ENCODE measurements around a stretch of chr9.

- PRO-cap: no peak
These were observed 43.7 kb upstream of the NEK6 start for GRCh38 chr9:124214036-124214366.

GRCh38 chr9:124219176-124219509 lies 38.6 kb upstream of the NEK6 start:
- PRO-cap: no peak

- PRO-cap: no peak
These were observed 14.8 kb upstream of the NEK6 start for GRCh38 chr9:124242833-124243468.

DNA sequence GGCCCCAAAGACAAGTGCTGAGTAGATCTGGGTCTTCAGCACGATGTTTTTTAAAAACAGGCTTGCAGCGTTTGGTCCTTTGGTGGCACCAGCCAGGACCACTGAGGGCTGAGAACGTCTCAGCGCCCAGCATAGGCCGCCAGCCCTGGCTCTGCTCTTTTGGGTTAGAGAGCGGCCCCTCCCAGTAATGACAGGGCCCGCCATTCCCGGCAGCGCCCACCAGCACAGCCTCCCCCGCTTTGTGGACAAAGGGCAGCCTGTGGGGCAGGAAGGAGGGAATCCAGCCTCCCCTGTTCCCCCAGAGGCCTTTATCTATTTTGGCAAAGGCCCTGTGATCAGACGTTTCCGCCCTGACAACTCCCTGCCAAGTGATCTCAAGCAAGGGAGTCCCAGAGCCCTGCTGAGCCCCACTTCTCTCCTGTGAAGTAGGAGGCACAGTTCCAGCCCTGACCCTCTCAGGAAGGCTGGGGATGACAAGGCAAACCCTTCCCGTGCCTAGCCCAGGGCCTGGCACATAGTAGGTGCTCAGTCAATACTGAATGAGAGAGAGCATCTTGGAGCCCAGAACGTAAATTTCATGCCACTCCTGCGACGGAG lies 25.1 kb downstream of the NEK6 start:
- PRO-cap: bidirectional peak, plus-strand start at position 371 of the sequence, minus-strand start at position 241 of the sequence

DNA sequence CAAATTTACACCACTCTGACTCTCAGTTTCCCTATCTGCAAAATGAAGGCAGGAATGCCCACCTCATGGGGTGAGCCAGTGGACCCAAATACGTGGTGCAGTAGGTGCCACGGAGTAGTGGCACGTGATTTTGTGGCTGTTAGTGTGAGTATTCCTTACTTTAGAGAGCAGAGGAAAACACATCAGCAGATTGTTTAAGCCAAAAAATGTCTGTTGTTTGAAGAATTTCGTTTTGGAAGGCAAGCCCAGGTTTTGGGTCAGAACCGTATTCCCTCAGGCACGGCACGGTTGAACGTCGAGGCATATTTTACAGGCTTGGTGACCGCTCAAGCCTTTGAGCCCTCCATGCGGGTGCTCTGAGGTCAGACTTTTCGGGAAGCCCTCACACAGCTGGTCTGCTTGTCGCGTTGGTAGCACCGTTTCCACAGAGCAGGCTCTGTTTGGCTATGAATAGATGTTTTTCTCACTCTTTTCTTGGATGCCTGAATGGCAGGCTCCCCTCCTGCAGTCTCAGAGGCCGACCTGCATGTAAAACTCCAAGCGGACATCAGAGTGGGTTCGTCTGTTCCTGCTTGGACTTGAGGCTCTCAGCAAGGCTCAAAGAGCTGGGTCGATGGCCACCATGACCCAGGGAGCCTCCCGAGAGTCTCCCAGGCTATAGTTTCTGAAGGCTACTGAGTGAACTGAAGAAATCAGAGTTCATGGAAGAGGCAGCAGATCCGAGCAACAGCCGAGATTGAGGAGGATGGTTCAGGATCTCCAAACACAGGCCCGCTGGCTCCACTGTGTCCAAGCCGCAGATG lies 27.3 kb downstream of the NEK6 start:
- PRO-cap: bidirectional peak, plus-strand start at position 507 of the sequence, minus-strand start at position 397 of the sequence

- PRO-cap: no peak
These were observed 34.5 kb downstream of the NEK6 start for GRCh38 chr9:124292160-124292697.

GRCh38 chr9:124350701-124351960 lies 64.1 kb downstream of the PSMB7 start:
- PRO-cap: no peak

DNA sequence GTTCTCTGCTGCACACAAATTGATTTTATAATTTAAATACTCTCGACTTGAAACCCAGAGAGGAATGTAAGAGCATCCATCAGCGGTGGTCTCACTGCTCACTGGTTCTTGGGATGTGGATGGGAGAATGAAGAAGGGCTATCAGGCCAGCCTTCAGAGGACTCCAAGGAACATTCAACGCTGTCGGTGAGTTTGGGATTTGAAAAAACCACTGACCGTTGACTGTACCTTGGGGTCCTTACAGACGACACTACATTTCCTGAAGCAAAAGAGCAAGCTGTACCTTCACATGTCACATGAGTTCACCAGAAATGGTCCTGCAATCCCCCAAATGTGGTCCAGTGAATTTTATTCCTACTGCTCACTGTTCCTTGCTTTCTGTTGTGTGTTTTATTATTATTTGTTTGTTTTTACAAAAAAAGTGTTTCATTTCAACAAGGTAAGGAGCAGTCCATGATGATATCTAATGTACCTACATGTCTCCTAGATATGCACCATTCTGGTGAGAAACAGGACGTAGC lies 78.7 kb downstream of the NR6A1 start:
- PRO-cap: no peak

DNA sequence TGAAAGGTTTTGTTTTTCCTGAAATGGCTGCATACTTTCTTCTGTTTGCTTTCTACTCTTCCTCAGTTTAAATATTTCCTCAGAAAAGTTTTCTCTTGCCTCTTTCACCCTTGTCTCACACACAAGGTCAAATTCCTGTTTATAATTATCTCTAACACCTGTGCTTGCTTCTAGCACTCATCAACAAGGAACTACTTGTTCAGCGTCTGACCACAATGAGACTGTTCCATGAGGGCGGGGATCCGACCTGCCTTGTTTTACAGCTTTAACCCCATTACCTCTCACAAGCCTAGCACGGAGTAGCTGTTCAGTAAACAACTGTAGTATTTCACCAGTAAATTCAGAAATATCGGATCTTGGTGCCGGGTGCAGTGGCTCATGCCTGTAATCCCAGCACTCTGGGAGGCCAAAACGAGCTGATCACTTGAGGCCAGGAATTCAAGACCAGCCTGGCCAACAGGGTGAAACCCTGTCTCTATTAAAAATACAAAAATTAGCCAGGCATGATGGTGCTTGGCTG lies 37.0 kb downstream of the NR6A1 start:
- PRO-cap: no peak

DNA sequence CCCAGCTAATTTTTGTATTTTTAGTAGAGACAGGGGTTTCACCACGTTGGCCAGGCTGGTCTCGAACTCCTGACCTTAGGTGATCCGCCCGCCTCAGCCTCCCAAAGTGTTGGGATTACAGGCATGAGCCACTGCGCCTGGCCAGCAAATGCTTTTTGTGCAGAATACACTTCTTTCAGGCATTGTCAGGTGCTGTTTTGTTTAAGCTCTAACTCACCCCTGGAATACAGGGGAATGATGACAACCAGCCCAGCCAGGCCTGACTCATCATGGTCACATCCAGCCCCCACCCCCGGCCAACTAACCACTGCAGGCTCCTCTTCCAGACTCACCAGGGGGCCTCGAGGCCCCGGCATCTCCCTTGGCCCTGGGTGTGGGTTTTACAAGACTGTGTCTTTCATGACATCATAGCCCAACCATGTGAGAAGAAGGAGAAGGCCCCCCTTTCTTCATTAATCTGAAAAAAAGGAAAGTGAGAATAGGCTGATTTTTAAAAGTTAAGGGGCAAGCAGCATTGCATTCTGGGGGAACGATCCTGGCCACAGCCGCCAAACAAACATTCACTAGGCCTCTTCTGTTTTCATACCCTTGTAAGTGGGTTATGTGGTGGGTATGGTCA lies 35.5 kb downstream of the OLFML2A start:
- PRO-cap: no peak

DNA sequence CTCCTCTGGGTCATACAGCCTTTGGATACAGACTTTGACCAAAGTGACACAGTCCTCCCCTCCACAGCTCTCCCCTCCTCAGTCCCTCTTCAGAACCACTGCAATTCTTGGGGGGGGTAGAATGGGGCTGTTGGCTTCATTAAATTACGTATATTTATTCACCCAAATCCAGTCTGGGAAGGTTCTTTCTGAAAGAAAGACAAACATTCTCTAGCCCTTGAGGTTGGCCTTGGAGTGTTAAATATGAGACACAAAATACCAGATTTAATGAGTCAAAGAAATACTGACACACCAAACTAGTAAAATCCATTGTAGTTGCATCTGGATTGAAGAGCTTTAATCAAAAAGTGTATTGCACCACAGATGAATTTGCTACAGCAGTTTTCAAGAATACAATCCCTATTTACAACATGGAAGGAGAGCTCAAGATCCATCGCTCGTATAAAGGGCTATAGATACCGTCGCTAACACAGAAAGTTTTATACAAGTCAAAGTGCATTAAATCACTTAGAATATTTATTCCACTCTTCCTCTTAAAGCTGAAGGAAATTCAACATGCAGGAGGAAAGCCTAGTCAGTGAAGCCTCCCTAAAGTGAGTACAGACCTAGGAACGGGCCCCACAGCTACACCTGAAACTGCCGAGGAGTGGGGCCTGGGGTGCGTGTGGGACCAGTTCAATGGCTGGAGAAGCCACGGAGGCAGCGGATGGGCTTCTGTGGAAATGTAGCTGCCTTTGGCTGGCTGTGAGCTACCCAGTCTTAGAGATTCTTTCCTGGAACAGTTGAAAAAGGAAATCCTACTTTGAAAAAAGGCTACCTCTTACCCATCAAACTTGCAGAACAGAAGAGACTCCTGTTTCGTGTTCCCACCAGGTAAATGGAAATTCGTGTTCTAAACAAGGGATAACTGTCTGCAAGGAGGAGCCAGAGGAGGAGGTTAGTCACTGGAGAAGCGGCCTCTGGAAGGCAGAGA lies 16.4 kb downstream of the ARPC5L start:
- PRO-cap: no peak

GRCh38 chr9:124894100-124894668 lies 32.3 kb downstream of the ARPC5L start:
- PRO-cap: no peak

DNA sequence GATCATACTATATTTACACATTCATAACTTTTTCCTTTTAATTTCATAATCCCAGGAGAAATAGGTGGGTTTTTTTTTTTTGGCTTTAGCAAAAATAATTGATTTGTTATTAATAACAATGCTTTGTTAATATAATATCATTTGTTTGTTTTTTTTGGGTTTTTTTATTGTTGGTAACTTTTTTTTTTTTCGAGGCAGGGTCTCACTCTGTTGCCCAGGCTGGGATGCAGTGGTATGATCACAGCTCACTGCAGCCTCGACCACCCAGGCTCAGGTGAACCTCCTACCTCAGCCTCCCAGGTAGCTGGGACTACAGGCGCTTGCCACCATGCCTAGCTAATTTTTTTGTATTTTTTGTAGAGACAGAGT lies 14.8 kb downstream of the RABEPK start:
- PRO-cap: no peak

DNA sequence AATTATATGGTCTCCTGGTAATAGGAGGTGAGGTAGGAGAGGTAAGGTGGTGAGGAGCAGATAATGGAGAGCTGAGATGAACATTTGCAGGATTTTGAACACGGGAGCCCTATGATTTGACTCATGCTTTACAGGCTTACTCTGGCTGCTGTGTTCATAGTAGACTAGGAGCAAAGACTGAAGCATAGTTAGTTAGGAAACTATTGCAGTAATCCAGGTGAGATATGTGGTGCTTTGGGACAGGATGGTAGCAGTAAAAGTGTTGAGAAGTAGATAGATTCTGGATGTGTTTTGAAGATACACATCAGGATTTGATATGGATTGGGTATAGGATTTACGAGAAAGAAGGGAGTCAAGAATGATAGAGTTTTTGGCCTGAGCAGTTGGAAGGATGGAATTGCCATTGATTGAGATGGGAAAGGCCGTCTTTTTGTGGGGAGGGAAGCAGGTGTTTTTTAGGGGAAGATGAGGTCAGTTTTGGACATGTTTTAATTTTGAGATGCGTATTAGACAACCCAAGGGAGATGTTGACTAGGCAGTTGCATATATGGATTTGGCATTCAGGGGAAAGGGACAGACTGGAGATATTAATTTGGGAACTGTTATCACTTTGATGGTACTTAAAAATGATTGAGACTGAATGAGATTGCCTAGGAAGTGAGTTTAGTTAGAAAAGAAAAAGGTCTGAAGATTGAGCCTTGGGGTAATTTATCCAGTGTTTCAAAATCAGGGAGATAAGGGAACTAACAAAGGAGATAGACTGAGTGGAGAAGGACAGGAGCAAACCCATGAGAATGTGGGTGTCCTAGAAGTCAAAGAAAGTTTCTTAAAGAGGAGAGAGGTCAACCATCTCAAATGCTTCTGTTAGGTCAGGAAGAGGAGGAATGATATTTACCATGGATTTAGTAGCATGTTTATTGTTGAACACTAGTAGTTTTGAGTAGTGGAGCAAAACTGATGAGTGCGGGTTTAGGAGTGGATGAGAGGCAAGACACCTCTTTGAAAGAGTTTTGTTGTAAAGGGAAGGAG lies 27.9 kb downstream of the GAPVD1 start:
- PRO-cap: no peak

- PRO-cap: no peak
These were observed 30.0 kb downstream of the GAPVD1 start for GRCh38 chr9:125291429-125292215.

DNA sequence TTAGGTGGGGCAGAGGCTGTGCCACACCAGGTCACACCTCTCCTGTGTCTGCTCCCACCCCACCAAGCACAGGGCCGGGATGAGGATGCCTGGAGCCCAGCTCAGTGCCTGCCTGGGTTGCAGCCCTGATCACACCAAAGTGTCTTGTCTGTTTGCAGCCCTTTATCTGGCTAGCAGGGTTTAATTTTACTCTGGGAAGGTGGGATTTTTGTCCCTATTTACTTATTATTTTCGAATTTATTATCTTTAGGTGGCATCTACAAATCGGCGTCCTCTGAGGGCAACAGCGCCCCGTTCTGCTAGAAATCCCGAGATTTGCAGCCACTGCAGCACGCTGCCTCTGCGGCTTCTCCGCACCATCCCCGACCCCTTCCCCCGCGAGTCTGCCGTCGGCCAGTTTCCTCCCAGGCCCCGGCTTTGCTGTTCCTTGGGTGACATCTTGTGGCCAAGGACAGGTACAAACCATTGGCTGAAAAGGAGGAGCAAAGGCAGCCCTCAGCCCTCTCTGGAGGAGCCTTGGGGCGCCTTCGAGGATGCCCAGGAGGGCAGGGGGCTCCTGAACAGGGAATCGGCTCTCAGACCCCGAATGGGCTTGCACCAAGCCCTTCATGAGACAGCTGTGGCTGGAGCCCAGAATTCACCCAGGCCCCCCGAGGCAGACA lies 113.0 kb downstream of the GAPVD1 start:
- PRO-cap: no peak

GRCh38 chr9:125486157-125487315 lies 220.5 kb downstream of the MAPKAP1 start:
- PRO-cap: no peak

- PRO-cap: no peak
These were observed 169.0 kb downstream of the MAPKAP1 start for GRCh38 chr9:125537902-125538492.

DNA sequence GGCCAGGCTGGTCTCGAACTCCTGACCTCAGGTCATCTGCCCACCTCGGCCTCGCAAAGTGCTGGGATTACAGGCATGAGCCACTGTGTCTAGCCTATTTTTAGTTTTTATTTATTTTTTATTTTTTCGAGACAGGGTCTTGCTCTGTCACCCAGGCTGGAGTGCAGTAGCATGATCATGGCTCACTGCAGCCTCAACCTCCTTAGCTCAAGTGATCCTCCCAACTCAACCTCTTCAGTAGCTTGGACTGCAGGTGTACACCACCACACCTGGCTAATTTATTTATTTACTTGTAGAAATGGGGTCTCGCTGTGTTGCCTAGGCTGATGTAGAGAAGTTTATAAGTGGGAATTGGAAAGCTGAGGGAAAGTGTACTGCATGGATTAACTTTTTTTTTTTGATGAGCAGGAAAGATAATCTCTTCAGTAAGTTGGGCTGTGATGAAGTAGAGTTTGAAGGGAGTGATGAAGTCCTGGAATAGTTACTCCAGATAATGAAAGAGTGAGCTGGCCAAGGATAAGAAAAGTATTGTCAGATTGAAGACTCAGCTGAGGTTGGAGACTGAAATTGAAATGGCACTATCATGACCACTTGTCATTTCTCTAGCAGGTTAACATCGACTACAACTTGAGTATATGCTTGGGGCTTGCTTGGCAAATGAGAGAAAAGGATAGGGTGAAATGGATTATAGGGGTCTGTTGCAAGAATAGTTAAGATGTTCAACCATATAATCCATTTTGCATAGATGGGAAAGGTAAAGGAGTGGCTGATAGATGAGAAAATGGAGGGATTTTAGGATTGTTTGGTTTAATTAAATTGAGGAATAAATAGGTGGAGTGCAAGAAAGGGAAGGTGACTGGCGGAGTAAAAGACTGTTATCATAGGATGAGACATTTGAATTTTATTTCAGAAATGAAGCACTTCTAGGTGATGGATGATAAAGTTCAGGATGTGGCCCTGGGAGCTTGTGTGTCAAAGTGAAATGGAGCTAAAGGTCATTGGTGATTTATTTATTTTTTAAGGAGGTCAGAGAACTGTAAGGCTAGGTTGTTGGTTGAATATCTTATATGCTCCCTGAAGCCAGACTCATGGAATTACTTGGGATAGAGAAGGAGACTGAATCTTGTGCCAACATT lies 40.1 kb downstream of the PBX3 start:
- PRO-cap: no peak

DNA sequence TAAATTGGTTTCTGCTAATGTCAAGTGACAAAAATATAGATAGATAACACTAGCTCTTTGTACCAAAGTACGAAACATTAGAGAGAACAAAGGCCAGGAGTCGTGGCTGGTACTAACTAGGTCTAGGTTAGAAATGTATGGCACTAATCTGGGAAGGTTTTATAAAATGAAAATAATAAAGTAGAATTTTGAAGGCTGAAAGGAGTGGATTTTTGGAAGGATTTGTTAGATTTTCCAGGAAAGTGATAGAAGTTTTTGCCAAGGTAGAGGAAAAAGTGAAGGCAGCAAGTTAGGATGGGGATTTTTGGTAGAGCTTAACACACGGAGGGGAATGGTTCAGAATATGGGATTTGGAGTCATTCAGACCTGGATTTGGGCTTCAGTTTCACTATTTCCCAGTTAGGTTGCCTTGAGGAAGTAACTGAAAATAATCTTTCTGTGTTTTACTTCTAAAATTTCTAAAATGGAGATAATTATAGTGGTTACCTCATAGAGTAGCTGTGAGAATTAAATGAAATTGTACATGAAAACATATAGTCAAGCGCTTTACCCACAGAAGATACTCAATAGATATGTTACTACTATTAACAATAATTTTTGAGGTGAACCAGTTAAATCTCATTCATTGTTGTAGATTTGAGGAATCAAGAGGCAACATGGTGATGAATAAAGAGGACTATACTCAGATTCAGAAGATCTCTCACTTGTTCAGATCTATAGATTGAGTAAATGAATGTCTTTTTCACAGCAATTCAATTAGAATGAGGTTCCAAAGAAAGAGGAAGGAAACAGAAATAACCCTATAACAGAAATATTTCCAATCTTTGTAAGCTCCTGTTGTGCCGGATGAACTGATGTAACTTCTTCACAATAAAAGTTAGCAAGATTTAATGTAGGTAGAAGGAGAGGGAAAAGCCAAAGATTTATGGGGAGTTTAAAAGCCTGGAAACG lies 91.8 kb downstream of the PBX3 start:
- PRO-cap: no peak

Measured in bile duct (tissue), 1 donor.